Subcutaneous adipose tissue (tissue), 3 donors: ENCODE results near the genes MYO7A, KCTD14, NARS2 and PRCP.

DNA sequence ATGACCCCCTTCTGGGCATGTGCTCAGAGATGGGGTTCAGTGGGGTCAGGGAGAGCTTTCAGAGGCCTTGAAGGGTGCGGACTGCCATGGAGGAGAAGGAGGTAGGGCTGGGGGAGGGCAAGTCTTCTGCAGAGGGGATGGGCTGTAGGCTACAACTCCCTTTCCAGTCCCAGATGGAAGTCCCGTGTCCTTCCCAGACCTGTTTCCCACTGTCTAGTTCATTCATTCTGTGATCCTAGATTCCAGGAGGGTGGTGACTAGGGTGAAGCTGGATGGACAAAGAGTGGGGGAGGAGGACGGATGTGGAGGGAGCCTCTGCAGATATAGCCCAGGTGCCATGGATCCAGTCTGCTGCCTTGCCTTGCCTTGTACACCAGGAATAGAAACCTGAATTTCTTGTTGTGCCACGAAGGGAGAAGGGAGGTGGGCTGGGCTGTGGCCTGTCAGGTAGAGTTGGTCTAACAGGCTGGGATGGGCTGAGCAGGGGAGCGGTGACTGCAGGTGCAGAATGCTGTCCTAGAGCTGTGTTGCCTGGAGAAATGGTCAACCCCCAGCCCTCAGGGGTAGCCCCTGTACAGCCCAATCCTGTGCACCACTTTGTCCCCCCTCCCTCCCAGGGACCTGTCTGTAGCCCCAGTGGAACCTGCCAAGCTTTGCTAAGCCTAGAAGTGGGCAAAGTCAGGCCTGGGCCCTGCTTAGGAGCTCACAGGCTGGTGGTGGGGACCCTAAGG, 14.1 kb upstream of the OMP start:
- PRO-cap, result no peak
- RAMPAGE, long total RNA, 3 experiments, result no peak in any of the 3 experiments

DNA sequence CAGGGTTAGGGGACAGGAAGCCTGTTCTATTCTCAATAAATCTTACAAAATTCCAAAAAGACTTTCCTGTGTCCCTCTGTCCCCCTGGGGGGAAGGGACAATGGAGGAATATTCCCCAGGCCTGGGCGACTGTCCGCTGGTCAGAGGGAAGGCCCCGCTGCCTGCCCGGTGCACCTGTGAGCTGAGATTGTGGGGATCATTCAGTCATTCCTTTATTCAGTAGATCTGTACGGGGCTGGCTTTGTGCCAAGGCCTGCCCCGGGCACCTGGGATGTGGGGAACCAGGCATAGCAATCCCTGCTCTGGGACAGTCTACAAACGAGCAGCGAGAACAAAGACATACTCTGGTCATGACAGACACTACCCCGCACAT, 2.0 kb upstream of the MYO7A start:
- PRO-cap, result no peak
- RAMPAGE, long total RNA, 3 experiments, result no peak in any of the 3 experiments

GRCh38 chr11:77127966-77128708, at the start of gene MYO7A:
TSS of gene MYO7A (plus strand) at chr11:77128246.
- PRO-cap, result unidirectional peak, plus-strand start at chr11:77128213
- RAMPAGE, long total RNA, 3 experiments, result no peak in any of the 3 experiments

- PRO-cap, result no peak
- RAMPAGE, long total RNA, 3 experiments, result no peak in any of the 3 experiments
Observed at GRCh38 chr11:77278499-77279211, 22.8 kb downstream of the GDPD4 start.

DNA sequence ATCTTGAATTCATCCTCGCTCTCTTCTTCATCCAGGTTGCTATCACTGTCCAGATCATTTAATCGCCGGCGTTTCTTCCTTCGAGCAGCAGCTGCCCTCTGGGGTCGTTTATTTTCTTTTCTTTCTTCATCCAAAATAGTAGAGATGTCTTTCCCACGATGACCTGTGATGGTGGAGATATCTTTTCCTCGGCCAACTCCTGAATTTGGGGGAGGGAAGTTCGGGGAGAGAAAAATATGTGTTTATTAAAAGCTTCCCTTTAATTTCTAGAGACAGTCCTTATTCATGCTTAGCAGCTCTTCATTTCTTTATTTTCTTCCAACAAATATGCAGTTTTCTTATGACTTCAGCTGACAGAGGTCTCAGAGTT, 39.2 kb upstream of the CLNS1A start:
- PRO-cap, result no peak
- RAMPAGE, long total RNA, 3 experiments, result no peak in any of the 3 experiments

DNA sequence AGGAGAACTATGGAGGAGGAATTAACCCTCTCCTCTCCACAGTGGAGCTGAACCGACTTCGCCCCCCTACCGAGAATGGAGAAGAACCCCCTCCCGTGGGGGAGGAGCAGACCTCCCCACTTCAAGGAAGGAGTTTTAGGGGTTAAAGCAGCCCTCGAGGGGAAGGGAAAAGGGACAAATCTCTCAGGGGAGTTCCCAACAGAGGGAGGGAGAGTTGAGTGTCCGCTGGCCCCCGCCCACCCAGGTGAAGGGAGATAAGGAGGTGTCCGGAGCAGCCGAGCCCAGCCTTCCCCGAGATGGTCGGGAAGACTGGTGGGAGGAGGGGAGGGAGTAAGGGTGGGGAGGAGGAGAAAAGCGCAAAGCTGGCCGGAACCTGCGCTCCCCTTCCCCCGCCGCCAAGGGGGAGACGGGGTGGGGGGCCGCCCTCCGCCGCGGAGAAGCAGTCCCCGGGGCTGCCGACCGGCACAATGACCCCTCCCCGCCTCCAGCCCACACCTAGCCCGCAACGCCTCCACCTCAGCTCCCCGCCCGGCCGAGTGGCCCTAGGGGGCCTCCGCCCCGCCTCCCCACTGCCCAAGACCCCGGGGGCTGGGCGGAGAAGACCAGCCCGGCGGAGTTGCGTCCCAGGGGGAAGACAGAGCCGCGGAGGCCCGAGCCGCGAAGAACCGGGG, 601 bp downstream of the RSF1 start:
- PRO-cap, result no peak
- RAMPAGE, long total RNA, 3 experiments, result no peak in any of the 3 experiments

- PRO-cap, result no peak
- RAMPAGE, long total RNA, 3 experiments, result no peak in any of the 3 experiments
Observed at GRCh38 chr11:78022986-78023677, at the start of gene KCTD14. TSS of gene KCTD14 (minus strand) at chr11:78023276.

DNA sequence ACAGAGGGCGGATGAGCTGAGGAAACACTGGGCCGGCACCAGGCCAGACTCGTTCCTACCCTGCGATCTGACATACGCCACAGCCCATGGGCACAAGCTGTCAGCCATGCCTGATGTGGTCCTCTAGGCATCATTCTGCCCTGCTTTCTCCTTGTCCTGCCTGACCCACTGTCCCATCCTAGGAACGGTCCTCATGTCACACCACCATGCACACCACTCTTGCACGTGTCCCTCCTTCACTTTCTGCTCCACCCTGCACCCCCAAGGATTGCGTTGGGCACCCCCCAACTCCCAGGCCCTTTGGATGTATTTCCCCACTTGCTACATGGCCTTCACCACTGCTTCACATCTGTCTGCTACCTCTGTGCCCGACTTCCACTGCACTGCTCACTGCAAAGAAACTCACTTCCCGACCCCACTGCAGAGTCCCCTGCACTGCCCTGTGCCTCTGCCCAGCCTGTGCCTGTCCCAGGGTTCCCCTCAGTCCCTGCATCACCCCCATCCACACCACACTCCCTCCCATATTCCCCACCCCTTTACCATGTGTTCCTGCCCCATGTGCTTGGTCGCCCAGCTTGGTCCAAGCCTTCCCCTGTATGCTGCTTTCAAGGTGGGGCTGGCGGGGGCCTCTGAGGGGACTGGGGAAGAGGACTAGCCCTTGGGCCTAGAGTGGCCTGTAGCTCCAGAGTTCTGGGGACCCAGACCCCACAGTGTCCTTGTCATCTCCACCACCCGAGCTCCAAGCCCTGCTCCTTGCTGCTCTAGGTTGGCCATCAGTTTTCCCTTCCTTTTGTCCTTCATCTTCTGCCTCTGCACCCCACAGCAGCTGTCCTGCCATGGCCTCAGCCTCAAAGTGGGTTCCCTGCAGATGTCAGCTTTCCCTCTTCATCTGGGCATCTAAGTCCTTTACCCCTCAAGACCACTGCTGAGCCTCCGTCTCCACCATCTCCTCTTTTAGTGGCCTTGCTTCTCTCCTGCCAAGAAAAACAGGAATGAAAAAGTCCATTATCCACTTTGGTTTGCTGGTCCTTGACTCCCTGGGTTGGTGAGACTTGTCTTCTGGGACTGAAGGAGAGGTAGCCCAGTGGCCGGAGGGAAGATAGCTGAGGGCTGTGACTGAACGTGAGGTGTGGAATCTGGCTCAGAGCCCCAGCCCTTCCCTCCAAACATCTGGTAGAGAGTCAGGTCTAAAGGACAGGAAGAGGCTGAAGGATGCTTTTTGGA, 29.5 kb downstream of the USP35 start:
- PRO-cap, result no peak
- RAMPAGE, long total RNA, 3 experiments, result no peak in any of the 3 experiments

DNA sequence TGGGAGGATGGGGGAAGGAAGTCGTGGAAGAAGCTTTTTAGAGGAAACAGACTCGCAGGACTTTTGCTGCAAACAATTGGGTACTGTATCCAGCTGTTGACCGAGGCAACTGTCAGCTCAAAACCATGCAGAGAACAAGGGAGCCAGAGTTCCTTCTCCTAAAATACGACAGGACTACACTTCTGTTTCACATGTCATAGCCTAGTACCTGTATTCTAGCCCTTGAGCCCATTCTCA, 66.7 kb downstream of the GAB2 start:
- PRO-cap, result no peak
- RAMPAGE, long total RNA, 3 experiments, result no peak in any of the 3 experiments

GRCh38 chr11:78376799-78377296, 40.8 kb downstream of the GAB2 start:
- PRO-cap, result no peak
- RAMPAGE, long total RNA, 3 experiments, result no peak in any of the 3 experiments

DNA sequence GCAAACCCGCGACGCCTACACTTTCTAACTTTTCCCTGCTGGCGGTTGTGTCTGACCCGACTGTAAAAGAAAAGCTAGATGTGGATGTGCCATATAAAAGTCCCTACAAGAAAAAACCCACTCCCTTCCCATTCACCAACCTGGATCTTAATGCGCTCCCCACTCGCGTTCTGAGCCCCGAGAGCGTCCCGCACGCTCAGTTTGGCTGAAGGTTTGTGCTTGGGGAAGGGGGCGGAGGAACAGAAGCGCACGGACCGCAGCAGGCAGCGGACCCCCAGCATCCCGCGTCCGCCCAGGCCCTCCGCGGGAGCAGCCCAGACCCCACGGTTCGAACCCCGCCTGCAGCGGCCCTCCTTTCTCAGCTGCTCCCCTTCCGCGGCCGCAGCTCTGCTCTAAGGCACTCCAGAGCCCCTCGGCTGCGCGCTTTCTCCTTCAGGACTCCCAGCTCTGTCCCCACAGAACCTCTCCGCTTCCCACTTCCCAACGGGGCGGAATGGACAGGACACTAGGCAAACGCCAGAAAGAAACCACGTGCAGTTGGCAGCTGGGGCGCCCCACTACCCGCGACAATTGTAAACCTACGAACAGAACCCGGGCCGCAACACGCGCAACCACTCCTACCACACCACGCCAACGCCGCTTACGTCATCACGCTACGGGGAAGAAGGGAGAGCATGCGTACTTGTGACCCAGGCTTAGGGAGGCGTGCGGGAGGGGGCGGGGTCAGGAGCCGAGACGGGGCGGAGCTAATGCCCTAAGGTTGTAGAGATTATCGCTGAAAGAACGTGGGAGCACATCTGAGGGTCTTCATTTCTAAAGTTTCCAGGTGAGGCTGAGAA, at the start of gene NARS2:
Gene NARS2 (minus strand): TSS at position 657 of the 839 bp plus-strand sequence.
- PRO-cap, result bidirectional peak, plus-strand start at position 765 of the sequence, minus-strand start at position 635 of the sequence
- RAMPAGE, long total RNA, 3 experiments, result start-site peak on the minus strand in 3 of 3 experiments, centred at positions 590 to 597 of the sequence, 35 to 79 reads per replicate

GRCh38 chr11:79437136-79438272, 3.3 kb downstream of the TENM4 start:
- PRO-cap, result bidirectional peak, plus-strand start at chr11:79437570, minus-strand start at chr11:79437469
- RAMPAGE, long total RNA, 3 experiments, result no peak in any of the 3 experiments

DNA sequence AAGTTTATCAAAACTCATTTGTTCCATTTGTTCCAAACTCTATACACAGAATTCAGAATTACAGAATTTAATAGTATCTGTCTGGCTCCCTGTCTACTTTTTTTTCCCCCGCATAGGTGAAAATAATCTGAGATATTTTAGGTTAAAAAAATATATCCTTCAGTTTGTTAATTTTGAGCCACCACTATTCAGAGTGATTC, 313.9 kb downstream of the FAM181B start:
- PRO-cap, result no peak
- RAMPAGE, long total RNA, 3 experiments, result no peak in any of the 3 experiments

- PRO-cap, result no peak
- RAMPAGE, long total RNA, 3 experiments, result no peak in any of the 3 experiments
Observed at GRCh38 chr11:82732223-82733021, 1.2 kb downstream of the FAM181B start.

- PRO-cap, result bidirectional peak, plus-strand start at chr11:82900615, minus-strand start at chr11:82900419; bidirectional peak, plus-strand start at chr11:82900910, minus-strand start at chr11:82900839
- RAMPAGE, long total RNA, 3 experiments, result start-site peak on the minus strand in 3 of 3 experiments, at chr11:82900412-82900433 at its widest, 138 to 300 reads per replicate
Observed at GRCh38 chr11:82900252-82901237, at the start of gene PRCP. TSS of gene PRCP (minus strand) at chr11:82900430.

GRCh38 chr11:83079161-83080116, 7.7 kb upstream of the RAB30 start:
- PRO-cap, result no peak
- RAMPAGE, long total RNA, 3 experiments, result no peak in any of the 3 experiments

DNA sequence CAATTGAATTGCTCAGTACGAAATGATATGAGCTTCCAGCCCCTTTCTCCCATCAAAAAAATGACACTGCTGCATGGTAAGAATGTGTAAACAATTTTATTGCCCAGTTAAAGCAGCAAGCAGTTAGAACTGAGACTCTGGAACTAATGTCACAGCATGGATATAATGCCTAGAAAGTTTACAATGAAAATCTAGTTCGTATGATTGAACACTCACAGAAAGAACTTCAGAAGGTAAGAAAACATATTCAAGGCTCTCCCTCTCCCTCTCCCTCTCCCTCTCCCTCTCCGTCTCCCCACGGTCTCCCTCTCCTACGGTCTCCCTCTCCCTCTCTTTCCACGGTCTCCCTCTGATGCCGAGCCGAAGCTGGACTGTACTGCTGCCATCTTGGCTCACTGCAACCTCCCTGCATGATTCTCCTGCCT, 24.6 kb upstream of the PCF11 start:
- PRO-cap, result no peak
- RAMPAGE, long total RNA, 3 experiments, result no peak in any of the 3 experiments

GRCh38 chr11:83158297-83158609, 1.3 kb downstream of the PCF11 start:
- PRO-cap, result no peak
- RAMPAGE, long total RNA, 3 experiments, result no peak in any of the 3 experiments

DNA sequence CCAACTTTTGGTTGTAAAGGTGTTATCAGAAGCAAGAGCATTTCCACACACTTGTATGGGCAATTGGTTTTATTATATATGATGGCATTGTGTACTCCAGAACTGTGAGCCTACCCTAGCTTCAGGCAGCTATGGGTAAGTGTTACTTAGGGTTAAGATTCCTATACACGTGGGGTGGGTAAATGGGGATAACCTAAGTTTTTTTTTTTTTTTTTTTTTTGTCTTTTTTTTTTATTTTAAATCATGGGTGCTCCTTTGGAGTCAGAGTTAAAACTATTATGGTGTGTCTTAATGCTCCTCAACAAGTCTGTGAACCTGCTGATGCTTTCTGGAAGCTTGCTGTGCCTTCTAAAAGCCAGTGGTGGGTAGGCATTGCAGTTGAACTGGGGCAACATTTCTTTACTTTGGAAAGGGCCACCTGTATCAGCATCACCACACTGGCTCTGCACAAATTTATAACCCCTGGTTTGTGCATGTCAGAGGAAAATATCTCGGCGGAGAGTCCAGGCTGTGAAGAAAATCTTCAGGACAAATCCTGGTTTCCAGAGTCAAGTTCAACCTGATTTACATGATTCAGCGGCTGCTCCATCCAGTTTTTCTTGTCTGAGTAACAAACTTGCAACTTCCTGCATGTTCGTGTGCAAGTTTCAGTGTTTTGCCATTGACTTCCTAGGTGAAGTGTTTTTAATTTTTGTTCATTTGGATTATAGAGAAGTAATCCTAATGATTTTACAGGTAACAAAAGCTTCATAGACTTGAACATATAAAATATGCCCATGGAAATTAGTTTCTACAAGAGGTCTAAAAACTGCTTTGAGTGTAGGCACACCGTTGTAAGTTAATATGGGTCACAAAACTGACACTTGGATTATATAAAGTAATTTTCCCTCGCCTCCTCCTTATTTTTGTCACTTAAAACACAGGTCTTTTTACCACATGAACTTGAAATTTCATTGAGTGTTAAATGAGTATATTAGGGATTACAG, 3.5 kb downstream of the PCF11 start:
- PRO-cap, result no peak
- RAMPAGE, long total RNA, 3 experiments, result no peak in any of the 3 experiments

- PRO-cap, result no peak
- RAMPAGE, long total RNA, 3 experiments, result no peak in any of the 3 experiments
Observed at GRCh38 chr11:83168687-83169032, 11.7 kb downstream of the PCF11 start.